ENCODE results near the genes TAC3, SHMT2 and GLI1.

DNA sequence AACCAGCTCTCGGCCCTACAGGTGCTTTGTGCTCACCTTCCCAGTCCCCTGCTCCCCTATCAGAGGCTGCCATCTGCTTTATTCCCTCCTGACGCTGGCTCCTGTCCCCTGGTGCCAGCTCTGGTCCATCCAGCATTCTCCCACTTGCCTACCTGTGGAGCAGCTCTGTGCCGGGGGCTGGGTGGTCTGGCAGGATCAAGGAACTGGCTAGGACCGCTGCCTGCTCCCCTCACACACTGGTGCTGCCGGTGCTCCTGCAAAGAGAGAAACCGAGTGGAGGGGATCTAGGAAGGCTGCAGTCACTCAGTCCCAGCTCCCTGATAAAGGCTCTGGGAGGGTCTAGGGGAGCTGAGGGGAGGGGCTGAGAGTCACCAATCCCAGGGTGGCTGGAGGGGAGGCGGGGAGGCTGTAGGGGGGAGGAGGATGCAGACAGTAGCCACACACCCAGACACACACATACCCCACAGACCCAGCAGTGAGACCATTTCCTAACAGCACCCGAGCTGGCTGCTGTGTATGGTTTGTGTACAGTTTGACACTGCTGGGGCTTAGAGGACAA, at the start of gene TAC3:
Gene TAC3 (minus strand): TSS at position 295 of the 559 bp plus-strand sequence.
- PRO-cap, 2 experiments = no peak in any of the 2 experiments

DNA sequence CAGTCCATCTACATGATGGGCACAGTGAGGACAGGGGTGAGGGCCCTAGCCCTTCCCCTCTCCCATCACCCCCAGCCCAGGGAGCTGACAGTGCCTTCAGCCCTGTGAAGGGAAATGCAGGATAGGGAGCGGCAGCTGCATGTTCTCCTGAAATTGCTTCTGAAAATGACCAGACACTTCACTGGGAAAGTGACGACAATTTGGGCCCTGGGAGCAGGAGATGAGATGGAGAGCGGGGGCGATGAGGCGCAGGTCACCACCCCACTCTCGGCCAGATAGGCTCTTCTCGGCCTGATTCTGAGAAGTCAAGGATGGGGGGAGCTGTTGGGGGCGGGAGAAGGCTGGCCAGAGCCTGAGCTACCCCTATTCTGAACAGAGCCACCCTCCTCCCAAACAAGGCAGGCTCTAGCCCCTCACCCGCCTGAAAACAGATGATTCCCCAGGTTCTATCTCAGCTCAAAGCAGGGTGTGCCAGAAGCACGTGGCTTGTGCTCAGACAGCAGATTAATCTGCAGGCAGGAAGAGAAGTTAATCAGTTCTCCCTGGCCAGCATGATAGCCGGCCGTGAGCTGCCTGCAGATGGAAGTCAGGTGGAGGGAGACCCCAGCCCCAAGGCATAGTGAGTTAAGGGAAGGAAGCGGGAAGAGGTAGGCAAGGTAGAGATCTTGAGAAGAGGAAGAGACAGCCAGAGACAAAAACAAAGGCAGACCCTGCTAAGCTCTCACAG, 10.7 kb upstream of the TAC3 start:
- PRO-cap, 2 experiments = no peak in any of the 2 experiments

DNA sequence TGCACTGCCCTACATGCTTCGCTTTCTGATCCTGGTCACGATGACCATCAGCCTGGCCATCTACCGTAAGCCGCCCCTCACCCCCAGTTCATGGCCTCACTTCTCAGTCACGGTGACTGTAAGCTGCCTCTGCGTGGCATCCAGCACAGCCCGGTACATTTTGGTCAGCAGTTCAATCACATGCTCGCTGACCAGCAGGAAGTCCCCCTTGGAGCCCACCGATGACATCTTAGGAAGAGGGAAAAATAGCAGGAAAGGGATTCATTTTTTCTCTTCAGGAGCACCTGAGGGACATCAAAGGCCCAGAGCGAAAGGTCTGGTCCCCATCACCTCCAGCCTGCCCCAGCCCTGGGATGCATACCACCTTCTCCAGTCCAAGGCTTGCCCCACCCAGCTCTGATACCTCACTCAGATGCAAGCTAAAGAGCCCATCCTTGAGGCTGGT, 12.7 kb upstream of the TAC3 start:
- PRO-cap, 2 experiments = no peak in any of the 2 experiments

GRCh38 chr12:57056818-57057901, 7.2 kb upstream of the MYO1A start:
- PRO-cap, 2 experiments = no peak in any of the 2 experiments

DNA sequence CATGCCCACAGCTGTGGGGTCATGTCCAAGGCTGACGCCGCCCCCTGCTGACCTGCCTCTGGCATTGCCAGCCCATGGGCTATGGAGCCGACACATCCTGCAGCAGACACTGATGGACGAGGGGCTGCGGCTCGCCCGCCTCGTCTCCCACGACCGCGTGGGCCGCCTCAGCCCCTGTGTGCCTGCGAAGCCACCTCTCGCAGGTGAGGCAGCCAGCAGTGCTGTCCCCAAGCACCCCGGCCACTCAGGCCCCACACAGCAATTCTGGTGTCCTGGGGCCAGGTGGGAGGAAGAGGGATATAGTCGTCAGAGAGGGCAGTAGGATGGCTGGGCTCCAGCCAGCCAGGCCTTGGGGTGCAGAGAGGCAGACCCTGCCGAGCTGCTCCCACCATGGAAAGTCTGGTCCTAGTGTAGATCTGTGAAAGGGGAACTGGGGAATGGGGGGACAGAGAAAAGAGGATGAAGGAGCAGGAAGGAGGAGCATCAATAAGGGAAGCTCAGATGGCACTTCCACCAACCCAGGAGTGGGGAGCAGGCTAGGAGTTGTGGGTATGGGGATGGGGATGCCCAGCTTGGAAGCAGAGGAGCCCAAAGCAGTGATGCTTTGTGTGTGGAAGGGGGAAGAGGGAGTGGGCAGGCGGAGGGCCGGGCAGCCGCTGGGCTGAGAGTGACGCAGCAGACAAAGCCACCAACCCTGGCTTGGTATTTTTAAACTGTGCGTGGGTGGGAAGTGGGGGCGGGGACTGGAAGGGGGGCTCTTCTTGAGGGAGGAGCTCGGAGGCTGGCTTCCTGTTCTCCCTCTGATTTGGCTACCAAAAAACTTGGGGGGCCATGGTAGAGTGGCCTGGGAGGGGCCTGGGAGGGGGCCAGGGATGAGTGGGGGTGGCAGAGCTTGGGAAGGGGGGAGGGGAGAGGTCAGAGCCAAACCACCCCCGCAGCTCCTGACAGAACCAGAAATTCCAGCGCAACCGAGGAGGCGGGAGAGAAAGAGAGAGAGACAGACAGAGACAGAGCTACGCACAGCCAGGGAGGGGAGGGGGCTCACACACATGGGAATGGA, 4.8 kb downstream of the NAB2 start:
- PRO-cap, 2 experiments = peak in 2 of 2 experiments; most common minus-strand start position 631 of the sequence (in 2)

GRCh38 chr12:57211759-57212031, 4.9 kb upstream of the NXPH4 start:
- PRO-cap, 2 experiments = no peak in any of the 2 experiments

- PRO-cap, 2 experiments = peak in 2 of 2 experiments; most common plus-strand start chr12:57229711 (in 1)
These were observed at the start of gene SHMT2 for GRCh38 chr12:57229403-57229869. Gene SHMT2 (plus strand): TSS chr12:57229711.

- PRO-cap, 2 experiments = no peak in any of the 2 experiments
These were observed 1.9 kb downstream of the NDUFA4L2 start for GRCh38 chr12:57234808-57235646.

GRCh38 chr12:57248780-57249659, 2.0 kb downstream of the STAC3 start:
- PRO-cap, 2 experiments = no peak in any of the 2 experiments

DNA sequence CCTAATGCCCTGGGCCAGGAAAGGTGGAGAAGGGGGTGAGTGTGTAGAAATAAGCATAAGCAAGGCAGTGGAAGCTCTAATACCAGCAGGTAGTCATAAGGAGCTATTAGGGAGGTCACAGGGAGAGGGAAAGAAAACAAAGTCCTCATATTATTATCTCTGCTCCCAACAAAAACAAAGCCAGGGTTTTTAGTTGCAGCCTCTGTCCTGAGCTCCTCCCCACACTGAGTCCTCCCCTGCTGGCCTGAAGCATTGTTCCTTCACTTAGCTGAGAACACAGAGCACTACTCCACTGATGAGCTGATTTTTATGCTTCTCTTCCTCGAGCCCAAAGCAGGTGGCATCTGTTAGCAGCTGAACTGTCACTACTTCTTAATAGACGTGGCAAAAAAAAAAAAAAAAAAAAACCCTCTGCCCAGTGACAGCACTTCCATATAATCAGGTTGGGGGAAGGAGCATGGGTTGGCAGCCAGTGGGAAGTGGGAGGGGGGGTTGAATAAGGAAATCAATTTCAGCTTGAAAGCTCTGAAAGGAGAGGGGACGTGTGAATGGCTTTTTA, 10.5 kb upstream of the STAC3 start:
- PRO-cap, 2 experiments = no peak in any of the 2 experiments

GRCh38 chr12:57279929-57280756, 29.2 kb upstream of the STAC3 start:
- PRO-cap, 2 experiments = peak in 2 of 2 experiments; most common plus-strand start chr12:57280390 (in 1); most common minus-strand start chr12:57280292 (in 1)

- PRO-cap, 2 experiments = no peak in any of the 2 experiments
These were observed 88.8 kb downstream of the R3HDM2 start for GRCh38 chr12:57341625-57342912.

DNA sequence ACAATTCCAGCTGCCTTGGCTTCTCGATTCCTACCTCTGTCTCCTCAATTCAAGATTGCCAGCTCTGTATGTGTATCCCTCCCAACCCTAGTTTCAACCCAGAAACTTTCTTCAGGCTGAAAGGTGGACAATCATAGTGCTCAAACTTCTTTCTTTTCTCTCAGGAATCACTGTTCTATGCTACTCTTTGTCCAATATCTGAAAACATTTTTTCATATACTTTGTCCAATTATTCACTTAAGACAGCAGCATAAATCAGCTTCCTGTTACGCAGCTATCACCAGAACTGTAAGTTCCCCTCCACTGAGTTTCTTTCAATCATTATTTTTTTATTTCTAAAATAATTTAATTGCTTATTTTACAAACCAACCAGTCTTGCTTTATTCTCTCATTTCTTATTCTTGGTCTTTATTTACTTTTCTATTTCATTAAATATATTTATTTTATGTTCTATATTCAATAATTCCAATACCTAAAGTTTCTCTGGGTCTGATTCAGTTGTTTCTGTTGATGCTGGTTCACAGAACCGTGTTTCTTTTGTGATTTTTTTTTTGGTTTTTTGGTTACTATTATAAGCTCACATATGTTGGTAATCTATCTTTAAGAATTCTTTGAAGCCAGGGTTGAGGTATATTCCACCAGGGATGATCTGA, 63.2 kb downstream of the R3HDM2 start:
- PRO-cap, 2 experiments = no peak in any of the 2 experiments

DNA sequence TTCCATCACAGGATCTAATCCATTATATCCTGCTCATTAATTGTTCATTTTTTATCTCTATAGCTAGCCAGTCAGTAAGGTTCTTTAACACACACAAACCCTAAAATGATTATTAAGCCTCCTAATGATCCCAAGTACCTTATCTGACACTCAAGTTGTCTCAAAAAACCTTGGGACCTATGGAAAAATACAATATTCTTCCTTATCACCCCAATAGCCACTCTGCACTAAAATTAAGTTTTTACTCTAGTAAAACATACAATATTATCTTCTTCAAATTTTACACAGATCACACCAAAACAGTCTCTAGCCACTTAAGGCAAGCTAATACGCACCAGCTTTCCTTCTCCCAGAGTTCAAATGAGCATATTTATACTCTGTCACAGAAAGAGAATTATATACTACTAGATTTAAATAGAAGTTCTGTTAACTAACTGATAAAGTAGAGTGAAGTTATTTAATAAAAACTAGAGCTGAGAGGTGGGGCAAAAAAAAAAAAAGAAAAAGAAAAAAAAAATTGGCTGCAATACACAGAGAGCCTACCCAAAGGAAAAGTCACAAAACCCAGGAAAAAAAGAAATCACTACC, 21.7 kb downstream of the R3HDM2 start:
- PRO-cap, 2 experiments = no peak in any of the 2 experiments

GRCh38 chr12:57459521-57460372, at the start of gene GLI1:
Gene GLI1 (plus strand): TSS chr12:57459785.
- PRO-cap, 2 experiments = no peak in any of the 2 experiments

DNA sequence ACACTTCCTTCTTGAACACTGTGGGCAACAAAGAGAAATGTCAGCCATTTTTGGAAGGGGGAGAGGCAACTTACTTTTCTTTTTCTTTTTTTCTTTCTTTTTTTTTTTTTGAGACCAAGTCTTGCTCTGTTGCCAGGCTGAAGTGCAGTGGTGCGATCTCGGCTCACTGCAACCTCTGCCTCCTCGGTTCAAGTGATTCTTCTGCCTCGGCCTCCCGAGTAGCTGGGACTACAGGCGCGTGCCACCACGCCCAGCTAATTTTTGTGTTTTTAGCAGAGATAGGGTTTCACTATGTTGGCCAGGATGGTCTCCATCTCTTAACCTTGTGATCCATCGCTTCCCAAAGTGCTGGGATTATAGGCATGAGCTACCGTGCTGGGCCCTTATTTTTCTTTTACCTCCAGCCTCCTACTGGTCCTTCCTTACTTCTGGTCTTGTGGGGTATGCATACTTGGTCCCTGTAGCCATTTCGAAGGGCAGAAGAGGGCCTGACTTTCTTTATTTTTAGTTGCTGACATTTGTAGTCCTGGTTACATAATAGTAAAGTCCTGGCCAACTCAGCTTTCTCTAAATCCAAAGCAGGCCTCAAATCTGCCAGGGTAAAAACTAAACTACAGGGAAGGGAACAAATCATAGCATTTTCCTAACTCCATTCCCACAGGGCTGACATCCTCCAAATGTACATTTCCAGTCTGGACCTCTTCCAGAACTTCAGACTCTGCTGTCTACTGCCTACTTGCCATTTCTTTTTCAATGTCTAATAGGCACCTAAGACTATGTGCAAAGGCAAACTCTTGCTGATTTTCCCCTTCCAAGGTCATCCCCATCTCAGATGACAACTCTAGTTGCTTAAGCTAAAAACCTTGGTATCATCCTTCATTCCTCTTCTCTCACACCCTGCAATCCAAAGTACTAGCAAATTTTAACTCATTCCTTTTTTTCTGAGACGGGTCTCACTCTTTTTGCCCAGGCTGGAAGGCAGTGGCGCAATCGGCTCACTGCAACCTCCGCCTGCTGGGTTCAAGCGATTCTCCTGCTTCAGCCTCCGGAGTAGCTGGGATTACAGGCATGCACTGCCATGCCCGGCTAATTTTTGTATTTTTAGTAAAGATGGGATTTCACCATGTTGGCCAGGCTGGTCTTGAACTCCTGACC, 2.2 kb downstream of the DDIT3 start:
- PRO-cap, 2 experiments = no peak in any of the 2 experiments

GRCh38 chr12:57538927-57539862, 7.8 kb downstream of the DCTN2 start:
- PRO-cap, 2 experiments = no peak in any of the 2 experiments

GRCh38 chr12:57727389-57728133, 11.0 kb downstream of the AGAP2 start:
- PRO-cap, 2 experiments = no peak in any of the 2 experiments

DNA sequence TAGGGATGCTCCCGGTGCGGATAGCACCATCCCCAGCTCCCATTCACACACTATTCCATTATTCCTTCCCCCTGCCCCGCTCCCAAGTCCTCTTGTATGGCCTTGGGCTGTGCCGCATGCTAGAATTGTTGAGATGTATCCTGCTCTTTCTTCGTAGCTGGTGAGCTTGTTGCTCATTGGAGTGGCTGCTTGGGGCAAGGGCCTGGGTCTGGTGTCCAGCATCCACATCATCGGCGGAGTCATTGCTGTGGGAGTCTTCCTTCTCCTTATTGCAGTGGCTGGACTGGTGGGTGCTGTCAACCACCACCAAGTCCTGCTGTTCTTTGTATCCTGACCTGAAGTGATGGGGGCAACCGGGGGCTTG, 731 bp downstream of the TSPAN31 start:
- PRO-cap, 2 experiments = no peak in any of the 2 experiments

GRCh38 chr12:57748185-57748562, 3.3 kb downstream of the TSPAN31 start:
- PRO-cap, 2 experiments = no peak in any of the 2 experiments

Data from helper T cell (primary cell).